ENCODE data around the genes CYP26B1 and ALMS1.

- RRBS = no CpG with 5 or more reads among the region's 6 CpGs
Observed at GRCh38 chr2:71964883-71965493, 182.7 kb downstream of the CYP26B1 start.

DNA sequence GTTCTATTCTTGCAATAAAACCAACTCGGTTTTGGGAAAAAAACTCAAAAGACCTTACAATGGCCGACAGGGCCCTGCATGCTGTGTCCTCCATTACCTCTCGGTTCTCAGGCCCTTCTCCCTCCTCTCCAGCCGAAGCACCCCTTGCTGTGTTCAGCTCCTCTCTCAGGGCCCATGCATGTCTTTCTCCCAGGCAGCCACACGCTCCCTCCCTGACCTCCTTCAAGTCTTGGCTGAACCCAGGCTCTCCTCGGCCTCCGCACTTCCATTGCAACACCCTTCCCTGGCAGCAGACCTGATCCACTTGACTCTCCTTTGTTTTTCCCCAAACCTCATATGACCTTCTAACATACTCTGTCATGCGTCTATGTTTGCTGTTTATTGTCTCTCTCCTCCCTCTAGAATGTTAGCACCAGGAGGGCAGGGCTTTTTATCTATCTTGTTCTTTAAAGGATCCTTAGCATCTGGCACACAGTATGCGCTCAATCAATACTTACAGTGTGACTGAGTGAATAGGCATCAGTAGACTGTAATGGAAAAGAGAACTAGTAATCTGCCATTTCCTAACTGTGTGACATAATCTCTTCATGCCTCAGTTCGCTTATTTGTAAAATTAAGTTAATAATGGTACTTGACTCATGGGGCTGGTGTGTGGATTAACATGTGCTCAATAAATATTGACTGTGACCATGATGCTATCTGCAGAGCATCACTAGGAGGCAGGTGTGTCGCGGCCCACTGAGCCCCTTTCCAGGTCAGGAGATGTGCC, 113.9 kb downstream of the CYP26B1 start:
- RRBS = no CpG with 5 or more reads among the region's 12 CpGs

DNA sequence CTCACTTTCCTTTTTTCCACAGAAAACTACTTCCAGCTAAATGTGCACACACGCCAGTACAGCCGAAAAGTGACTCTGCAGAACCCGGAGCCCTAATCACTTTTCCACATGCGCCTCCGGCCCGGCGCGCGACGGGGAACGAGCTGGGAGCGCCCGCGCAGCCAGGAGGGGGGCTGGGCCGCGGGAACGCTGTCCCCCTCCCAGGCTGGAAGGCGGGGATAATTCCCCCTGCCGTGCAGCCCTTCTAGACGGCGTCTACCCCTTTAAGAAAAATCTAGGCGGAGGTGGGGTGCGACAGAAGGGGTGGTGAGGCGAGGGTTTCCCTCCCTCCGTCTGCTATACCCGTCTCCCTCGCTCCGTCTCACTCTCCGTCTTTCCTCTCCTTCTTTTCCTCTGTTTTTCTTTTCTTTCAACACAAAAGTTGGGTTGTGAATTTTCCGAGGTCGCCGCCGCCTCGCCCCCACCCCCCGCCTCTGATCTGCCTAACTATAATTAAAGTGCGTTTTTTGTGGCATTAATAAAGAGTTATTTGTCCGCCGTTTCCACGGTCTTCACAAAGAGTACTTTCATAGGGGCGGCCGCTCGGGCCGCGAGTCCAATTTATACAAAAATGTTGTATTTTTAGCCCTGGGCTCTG, 2.3 kb downstream of the CYP26B1 start:
- RRBS = 0% methylated on average over 3 of the region's 44 CpGs

DNA sequence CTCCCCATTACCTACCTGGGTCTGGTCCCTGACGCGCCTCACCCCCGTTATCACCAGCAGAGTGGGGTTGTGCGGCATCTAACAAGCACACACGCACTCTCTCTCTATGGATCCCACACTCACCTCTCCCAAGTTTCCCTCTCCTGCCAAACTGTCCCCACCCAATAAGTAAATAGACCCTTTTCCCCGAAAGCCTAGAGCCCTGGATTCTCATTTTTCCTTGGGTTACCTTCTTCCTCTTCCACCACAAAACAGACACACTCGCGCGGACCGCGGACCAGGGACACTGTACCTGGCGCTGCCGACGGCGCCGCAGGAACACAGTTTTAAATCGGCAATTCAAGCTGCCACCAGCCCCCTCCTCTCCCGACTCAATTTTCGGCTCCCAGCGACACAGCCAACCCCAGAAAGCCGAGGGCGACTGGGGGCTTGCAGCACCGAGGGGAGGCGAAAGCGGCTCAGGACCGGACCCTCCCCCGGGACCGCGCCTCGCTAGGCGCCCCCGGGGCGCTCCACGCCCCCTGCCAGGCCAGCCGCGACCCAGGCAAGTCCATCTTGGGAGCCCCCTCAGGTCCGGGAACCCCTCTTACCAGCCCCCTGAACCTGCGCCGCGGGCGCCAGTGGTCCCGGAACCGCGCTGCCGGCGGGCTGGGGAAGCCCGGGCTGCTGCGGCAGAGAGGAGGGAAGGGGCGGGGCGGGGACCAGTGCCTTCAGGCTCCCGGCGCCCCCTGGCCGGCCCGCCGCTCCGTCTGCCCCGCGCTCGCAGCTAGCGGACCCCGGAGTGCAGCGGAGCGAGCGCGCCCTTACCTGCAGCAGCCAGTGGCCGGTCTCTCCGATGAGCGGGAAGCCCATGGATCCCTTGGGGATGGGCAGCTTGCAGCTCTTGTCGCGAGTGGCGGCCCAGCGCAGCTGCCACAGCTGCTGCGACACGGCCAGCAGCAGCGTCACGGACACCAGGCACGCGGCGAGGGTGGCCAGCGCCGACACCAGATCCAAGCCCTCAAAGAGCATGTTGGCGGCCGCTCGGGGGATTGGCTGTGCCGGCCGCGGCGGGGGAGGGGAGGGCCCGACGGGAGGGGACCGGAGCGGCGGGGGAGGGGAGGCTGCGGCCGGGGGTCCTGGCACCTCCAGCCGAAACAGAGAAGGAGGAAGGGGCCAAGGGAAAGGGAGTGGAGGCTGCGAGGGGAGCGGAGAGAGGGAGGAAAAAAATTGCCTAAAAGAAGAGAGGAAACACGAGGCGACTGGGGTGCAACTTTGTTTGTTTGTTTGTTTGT, at the start of gene CYP26B1:
CYP26B1 (minus strand) TSS at position 1,039 of the 1,274 bp plus-strand sequence.
- RRBS = 2% methylated on average over 37 of the region's 100 CpGs

GRCh38 chr2:72759778-72760252, 66.0 kb downstream of the EXOC6B start:
- RRBS = no CpG with 5 or more reads among the region's 1 CpG

- RRBS = 0% methylated on average over 3 of the region's 70 CpGs
Observed at GRCh38 chr2:72924064-72924832, 6.9 kb downstream of the EMX1 start.

- RRBS = no CpG with 5 or more reads among the region's 11 CpGs
Observed at GRCh38 chr2:72989700-72990146, 72.4 kb downstream of the EMX1 start.

DNA sequence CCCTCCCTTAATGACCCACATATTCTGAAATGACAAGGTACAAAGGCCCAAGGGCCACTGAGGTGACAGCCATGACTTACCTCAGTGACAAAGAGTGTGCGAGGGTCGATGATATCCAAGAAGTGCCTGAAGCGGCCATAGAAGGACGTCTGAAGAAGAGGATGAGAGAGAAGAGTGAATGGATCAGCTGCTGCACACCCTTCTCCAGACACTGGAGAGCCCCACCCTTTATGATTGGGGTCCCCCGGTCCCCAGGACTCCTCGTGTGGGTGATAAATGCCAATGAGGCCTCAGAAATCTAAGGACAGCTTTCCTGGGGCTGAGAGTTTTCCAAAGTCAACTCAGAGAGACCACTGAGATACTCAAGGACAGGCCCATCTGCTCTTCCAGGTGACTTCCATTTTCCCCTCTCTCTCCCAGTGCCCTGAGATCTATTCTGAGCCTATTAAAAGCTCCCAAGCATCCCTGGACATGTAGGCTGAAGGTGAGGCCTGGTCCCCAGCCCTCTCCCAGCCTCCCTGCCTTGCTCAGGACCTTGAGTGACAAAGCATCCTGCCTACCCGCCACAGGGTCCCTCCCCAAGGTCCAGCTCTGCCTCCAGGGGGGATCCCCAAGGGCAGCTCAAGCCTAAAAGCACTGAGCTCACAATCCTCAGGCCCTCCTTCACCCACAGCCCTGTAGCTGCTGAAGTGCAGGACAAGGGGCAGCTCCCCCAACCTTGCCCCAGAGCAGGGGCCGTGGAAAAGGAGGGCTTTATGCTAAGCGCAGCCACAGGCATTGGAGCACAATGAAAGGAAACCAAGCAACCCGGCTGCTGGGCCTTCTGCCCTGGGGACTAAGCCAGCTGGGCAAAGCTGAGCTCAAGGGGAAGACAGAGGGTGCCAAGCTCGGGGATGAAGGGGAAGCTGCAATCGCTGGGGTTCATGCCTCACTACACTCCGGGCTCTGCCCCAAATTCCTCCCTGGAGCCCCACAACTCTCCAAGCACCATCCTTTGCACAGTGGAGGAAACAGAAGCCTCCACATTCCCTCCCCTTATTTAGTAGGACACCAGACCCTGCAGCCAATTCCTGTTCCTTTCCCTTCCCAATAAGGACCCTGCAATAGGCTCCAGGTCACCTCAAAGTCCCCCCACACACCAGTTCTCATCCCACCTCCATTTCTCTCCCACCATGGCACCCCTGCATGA, 12.7 kb downstream of the SFXN5 start:
- RRBS = no CpG with 5 or more reads among the region's 13 CpGs

- RRBS = no CpG with 5 or more reads among the region's 6 CpGs
Observed at GRCh38 chr2:73063746-73064193, 7.7 kb downstream of the SFXN5 start.

- RRBS = no CpG with 5 or more reads among the region's 3 CpGs
Observed at GRCh38 chr2:73110637-73111334, 2.0 kb downstream of the RAB11FIP5 start.

DNA sequence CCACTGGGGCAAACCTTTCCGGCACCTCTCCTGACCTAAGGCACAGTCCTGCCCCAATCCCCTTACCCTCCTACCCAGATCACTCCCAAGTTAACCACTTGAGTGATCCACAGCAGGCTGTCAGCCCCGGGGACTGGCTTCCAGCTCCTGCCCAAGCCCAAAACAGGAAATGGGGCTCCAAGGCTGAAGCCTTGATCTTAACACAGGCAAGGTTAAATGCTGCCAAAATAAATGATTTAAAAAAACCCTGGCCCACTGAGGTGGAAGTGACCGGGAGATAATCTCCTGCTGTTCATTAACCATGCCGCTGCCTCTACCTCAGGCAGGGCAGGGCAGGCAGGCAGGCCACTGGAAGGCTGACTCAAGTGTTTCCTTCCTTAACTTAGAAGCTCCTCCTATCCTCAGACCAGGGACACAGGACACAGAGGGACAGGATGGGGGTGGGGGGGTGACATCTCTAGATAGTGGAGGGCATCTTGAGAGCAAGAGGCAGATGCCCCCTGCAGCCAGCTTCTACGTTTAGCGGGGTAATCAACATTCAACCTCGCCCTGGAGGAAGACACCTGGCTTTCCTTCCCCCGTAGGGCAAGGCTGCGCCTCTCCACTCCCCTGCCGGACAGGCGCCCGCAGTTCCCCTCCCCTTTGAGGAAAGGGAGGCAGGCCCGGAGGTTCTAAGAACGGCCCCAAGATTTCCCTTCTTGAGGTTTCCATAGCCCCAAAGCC, 1.3 kb downstream of the RAB11FIP5 start:
- RRBS = under 1% methylated on average over 4 of the region's 14 CpGs

- RRBS = no CpG with 5 or more reads among the region's 6 CpGs
Observed at GRCh38 chr2:73248598-73249501, 14.7 kb downstream of the CCT7 start.

- RRBS = no CpG with 5 or more reads among the region's 6 CpGs
Observed at GRCh38 chr2:73254889-73255693, 21.0 kb downstream of the CCT7 start.

DNA sequence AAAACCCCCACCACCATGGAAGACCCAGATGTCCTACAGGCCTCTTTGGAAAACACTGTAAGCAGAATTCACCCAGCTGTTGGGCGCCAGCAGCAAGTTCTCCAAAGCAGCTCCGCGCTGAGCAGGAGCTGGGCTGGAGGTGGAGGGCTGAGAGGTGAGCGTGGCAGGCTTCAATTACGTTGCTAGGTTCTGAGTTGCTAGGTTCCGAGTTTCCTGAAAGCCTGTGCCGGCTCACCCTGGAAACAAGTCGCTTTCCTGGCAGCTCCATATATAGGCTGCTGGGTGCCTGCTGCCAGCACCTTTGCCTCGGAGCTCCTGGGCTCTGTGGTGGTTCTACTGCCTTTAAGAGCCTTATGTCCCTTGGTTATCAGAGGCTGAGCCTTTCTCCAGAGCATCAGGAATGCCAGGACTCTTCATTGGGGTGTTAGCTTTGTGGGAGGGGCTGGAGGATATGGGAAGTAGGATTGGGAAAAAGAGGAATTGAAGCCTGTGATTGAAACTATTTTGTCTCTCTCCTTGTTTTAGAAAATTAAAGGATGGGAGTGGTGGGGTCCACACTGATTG, 14.4 kb upstream of the EGR4 start:
- RRBS = no CpG with 5 or more reads among the region's 9 CpGs

- RRBS = 1% methylated on average over 29 of the region's 98 CpGs
Observed at GRCh38 chr2:73385492-73386521, at the start of gene ALMS1. Gene ALMS1 (plus strand): TSS chr2:73385836.

DNA sequence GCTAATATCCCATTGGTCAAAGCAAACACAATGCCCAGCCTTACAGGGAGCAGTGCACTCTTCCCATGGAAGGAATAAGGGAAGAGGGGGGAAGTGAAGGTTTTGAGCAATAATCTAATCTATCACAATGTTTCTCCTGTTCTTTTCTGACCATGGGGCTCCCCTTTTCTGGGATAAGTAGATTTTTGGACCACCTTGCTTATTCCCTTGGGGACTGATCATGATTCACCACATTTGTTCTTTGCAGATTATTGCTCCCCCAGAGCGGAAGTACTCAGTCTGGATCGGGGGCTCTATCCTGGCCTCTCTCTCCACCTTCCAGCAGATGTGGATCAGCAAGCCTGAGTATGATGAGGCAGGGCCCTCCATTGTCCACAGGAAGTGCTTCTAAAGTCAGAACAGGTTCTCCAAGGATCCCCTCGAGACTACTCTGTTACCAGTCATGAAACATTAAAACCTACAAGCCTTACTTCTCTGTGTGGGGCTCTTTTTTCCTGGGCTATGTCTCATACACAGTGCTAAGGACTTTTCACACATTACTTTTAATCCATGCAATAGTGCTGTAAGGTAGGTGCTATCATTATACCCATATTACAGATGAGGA, 7.4 kb upstream of the DGUOK start:
- RRBS = no CpG with 5 or more reads among the region's 3 CpGs

- RRBS = no CpG with 5 or more reads among the region's 3 CpGs
Observed at GRCh38 chr2:73935368-73936357, 9.0 kb downstream of the DGUOK start.

- RRBS = no CpG with 5 or more reads among the region's 1 CpG
Observed at GRCh38 chr2:74054238-74054657, 69.5 kb downstream of the TET3 start.

DNA sequence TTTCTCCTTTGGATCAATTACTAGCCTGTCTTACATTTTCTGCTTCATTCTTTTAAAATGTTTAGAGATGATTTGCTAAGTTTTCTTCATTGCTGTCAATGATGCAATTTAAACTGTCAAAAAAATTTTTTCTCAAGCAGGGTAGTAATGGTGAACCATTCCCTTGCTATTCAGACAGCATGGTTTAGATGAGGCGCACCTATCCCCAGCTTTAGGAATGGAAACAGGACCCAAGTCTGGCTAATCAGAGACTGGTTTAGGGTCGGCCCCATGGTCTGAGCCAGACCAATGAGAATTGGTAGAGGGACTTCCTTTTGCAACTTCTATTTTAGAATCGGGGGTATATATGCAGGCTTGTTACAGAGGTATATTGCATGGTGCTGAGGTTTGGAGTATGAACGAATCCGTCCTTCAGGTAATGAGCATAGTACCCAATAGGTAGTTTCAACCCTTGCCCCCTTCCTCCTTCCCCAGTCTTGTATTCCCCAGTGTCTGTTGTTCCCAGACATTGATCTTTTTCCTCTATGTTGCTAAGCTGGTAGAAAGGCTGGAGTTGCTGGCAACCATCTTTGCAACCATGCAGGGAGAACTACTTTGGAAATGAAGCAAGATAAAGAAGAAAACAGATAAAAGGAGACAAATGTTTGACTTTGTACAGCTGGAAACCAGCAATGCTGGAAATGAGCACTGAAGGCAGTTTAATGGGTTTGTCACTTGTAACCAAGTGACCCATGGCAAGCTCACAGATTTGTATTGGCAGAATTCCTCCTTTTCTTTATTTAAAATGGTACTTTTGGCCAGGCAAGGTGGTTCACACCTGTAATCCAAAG, 1.6 kb upstream of the BOLA3 start:
- RRBS = no CpG with 5 or more reads among the region's 5 CpGs

- RRBS = no CpG with 5 or more reads among the region's 8 CpGs
Observed at GRCh38 chr2:74181562-74182291, 3.0 kb upstream of the MOB1A start.

Data from cardiac fibroblast (primary cell).